Hair follicle dermal papilla cell (primary cell): ENCODE measurements around a stretch of chr6.

GRCh38 chr6:131894523-131895555 is 56.3 kb downstream of the CCN2 start:
- CAGE, long polyA plus RNA: no peak

DNA sequence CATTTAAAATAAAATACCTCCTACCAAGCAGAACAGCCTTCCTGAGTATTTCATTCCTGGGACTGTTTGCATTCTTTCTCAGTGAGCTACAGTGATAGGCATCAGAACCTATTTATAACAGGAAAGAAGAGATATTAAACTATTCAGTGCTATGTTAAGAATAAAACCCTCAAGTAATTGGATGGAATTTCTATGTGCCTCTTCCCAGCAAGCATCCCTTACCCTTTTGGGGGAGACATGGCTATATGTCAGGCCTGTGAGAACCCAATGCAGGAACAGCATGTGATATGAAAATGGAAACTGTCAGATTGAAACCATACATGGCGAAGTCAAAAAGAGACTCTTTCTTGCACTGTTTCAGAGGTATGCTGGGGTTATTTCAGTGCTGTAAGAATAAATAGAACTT is 133.8 kb upstream of the CCN2 start:
- CAGE, long polyA plus RNA: no peak

DNA sequence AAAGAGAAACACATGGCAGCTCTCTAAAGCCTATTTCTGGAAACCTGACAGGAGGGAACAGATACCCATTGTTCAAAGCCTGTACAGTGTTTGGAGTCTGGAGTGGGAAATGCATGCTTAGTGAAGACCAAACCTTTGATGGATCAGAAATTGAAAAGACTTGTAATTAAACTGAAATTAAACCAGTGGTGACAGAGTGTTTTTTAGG is 171.9 kb upstream of the CCN2 start:
- CAGE, long polyA plus RNA: no peak

DNA sequence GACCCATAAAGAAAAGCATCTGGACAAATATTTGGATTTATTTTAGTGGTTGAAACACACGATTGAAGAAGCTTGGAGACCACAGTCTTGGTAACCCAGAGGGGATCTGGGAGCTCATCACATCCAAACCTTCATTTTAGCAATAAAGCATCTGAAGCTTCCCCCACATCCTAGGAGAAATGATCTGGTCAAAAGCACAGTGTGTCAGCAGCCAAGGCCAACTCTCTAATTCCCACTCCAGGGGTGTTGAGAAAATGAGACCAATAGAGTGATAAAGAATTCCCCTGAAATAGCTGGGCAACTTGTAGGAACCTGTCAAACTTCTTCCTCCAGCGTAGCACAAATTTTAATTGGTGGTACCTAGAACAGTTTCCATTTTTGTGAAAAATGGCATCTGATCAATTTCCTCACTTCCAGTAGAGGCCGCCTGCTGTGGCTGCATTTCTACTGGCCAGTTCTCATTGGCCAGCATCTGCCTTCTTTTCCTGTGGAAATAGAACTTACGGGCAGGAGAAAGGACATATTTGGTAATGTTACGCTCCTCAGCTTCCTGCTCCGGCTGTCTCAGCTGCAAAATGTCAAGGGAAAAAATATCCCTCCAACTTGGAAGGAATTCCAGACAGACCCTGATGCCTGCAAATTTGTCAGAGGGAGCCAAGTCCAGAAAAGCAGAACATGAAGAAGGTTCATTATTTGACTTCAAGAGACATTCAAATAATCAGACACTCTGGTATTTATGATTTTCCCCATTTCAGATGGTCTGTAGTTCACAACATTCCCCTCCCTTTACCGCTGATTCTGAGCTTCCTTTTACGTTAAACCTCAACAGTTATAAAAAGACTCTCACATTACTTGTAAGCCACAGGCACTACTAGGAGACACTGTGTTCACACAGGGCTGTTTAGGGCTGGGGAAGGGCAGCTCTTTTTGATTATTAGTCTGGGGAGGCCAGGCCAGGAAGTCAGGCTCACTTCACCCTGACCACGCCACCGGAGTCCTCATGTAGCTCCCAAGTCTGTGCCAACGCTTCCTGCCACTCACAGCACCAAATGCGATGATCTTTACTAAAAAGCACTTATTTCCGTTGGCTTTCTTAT is 179.4 kb upstream of the CCN2 start:
- CAGE, long polyA plus RNA: no peak

DNA sequence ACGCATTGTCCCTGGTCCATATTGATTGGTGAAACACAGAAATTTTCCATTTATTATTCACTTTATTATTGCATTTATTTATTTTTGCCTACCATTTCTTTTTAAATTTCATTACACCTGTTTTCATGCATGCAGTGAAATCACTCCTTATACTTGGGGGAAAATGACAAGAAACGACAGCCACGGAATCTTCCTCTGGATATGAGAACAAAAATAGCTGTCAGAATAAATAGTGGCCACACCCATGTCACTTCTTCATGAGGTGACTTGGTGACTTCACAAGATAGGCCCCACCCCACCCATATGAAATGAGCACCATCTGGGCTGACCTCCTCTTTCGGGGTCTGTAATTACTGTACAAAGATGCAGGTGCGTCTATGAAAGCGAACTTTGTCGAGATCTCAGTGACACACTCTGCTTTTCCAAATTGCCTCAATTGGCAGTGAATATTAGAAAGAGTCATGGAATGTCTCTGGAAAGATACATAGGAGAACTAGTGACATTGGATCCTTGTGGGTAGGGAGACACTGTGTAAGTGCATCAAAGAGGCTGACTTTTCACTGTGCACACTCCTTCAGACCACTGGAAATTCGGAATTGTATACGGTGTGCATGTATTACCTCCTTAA is 184.2 kb upstream of the CCN2 start:
- CAGE, long polyA plus RNA: no peak

DNA sequence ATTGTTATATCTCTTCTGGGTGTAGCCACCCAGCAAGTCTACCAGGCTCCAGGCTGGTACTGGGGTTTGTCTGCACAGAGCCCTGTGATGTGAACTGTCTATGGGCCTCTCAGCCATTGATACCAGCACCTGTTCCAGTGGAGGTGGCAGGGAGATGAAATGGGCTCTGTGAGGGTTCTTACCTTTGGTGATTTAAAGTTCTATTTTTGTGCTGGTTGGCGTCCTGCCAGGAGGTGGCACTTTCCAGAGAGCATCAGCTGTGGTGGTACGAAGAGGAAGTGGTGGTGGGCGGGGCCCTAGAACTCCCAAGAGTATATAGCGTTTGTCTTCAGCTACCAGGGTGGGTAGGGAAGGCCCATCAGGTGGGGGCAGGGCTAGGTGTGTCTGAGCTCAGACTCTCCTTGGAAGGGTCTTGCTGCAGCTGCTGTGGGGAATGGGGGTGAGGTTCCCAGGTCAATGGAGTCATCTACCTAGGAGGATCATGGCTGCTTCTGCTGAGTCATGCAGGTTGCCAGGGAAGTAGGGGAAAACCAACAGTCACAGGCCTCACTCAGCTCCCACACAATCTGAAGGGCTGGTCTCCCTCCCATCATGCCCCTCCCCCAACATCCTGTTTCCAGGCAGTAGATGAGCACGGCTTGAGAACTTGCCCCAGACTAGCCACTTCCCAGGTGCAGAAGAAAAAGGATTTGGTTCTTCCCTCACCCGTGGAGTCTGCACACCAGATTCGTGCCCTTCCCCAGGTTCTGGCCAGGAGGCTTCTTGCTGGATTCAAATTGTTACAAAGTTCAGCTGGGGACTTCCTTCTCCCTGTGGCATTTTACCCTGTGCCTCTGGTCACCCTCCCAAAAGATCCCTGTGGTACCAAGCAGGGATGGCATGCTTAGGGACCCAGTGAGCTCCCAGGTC is 46.6 kb downstream of the MOXD1 start:
- CAGE, long polyA plus RNA: no peak

DNA sequence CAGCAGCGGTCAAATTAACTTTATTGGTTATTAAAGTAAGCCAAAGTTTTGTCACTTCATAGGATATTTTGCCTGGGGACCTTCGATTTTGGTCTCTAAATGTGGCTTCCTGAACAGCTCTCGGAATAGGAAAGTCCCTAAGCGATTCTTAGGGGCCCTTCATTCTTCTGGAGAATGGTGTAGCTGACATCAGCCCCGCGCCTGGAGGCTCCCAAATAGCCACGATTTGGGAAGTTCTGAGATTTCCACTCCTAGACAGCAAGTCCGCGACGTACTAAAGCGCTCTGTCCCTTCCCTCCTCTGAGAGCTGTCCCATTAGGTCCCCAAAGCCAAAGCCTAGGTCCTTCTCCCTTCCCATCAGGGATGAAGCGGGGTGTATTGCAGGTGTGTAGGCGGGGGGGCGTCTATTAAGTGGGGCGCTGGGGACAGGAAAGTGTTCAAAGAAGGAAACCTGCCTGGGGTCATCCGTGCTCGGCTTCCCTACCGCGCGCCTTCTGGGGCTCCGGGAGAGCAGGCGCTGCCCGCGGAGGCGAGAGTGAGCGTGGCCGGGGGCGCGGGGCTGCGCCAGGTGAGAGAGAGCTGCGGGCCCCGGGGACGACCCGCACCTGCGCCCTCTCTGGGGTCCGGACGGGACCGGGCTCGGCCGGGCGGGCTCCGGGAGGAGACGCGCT is 651 bp downstream of the MOXD1 start:
- CAGE, long polyA plus RNA: no peak

GRCh38 chr6:132491264-132491717 is 21.6 kb downstream of the STX7 start:
- CAGE, long polyA plus RNA: no peak

DNA sequence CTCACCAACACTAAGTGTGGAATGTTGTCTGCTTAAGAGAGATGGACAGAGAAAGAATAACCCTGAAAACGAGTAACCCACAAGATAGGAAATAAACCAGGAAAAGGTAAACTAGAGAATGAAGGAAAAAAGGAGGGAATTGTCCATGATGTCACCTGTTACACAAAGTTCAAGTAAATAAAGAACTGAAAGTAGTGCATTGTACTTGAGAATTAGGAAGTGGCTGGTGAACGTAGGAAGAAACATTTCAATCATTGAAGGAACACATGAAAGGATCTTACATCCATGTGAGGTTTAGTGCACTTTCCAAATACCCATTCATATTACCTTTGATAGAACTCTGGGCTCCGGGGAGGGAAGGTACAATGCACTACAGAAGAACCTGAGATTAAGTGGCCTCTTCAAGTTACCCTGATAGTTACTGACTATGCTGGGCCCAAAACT is 956 bp upstream of the STX7 start:
- CAGE, long polyA plus RNA: no peak

DNA sequence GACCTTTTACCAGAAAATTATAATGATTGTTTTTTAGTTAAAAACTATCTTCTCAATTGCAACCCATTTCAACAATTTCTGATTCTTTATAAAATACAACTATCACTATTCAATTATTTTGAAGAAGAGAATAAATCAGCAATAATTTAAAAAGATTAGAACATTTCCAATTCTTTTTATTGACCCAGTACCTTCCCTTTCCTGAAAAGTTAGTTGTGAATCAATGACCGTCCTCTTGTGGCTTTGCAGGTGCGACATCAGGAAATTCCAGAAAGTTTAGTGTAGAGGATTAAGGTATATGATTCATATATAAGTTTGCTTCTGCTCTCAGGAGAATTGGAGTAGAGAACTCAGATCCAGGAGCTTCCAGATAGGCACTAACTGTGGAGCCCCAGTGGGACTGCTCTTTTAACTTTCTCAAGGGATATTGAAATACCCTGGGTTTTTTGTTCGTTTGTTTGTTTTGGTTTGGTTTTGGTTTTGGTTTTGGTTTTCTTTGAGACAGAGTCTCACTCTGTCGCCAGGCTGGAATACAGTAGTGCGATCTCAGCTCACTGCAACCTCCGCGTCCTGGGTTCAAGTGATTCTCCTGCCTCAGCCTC is 9.6 kb downstream of the TAAR2 start:
- CAGE, long polyA plus RNA: no peak

- CAGE, long polyA plus RNA: no peak
These were observed 606 bp upstream of the TAAR2 start for GRCh38 chr6:132624715-132625047.

DNA sequence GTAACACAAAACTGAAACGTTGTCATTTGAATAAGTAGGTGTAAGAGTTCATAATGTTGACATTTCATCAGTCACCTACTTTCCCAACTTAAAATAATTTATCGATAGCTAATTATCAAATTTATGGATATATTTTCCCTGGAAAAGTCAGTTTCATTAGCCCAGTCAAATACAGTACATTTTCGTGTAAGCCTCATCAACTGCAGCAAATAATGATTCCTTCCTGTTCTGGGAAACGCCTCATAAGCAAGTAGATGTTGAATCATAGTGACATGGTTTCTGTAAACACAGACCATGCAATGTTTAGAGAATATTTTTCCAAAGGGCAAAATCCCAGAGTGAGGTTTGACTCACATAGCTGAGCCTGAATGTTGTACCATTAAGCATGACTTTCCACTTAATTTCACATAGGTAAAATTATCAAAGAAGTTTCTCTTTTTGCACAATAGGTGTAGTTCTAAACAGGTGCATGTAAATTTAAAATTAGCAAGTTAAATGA is 16.7 kb upstream of the VNN1 start:
- CAGE, long polyA plus RNA: no peak

DNA sequence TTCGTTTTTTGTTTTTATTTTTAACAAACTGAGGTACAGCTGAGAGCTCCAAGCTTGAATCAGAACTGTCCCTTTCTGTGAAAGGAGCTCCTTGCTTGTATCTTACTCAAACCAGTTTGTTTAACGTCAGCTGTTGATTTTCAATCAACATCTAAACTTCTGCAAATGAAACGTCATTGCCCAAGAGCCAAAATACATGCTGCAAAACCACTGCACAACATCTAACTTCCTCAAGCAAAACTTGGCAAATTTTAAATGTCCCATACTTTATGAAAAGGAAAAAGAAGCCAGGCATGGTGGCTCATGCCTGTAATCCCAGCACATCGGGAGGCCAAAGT is 15.2 kb downstream of the VNN2 start:
- CAGE, long polyA plus RNA: no peak

DNA sequence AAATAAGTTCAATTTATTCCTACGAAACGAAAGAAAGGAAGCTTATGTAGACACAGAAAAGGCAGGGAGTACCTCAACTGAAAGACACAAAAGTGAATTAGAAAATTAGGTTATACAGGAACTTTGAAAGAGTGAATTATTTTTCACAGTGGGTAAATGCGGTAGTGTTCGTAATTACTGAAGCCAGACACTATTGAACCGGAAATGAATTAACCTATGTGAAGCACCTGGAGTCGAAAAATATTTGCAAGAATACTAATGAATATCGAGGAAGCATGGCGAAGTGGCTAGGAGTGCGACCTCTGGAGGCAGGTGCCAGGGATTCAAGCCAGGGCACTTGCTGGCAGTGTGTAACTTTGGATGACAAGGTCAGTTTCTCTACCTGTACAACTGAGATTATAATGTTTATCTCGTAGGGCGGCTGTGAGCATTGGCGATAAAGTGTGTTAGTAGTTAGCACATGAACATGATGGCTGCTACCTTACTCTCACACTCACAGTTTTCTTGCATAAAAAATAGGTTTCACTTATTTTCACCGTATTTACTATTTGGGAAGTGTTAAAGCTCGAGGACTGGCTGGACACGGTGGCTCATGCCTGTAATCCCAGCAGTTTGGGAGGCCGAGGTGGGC is 512 bp upstream of the SLC18B1 start:
- CAGE, long polyA plus RNA: no peak

GRCh38 chr6:133243290-133243763 is 2.2 kb downstream of the EYA4 start:
- CAGE, long polyA plus RNA: no peak

DNA sequence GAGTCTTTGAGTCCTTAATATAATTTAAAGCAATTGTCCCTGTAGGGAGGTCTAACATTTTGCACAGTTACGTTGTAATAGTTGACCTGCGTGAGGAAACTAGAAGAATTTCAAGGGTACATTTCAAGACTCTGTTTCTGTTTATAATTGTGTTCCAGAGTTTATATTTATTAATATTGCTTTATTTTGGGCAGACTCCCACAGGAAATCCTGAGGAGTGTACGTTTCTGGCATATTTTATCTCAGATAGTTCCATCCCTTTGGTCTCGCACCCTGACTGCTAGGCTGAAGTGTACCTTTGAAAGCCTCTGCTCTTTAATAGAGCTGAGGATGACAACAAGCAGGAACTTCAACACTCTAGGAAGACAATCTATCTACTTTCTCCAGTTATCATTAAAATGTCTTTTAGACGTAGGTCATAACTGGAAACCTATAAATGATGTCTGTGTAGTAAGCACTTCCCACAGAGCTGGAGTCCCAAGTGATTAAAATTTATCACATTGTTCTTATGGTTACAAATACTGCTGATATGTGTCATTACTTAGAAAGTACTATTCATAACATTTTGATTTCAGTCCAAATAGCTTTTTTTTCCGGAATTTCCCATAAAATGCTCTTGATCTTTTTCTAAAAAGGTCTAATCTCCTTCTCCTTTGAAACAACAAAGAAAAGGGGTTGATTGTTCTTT is 133.0 kb upstream of the TCF21 start:
- CAGE, long polyA plus RNA: no peak

- CAGE, long polyA plus RNA: no peak
These were observed 51.1 kb upstream of the TCF21 start for GRCh38 chr6:133837550-133838393.

DNA sequence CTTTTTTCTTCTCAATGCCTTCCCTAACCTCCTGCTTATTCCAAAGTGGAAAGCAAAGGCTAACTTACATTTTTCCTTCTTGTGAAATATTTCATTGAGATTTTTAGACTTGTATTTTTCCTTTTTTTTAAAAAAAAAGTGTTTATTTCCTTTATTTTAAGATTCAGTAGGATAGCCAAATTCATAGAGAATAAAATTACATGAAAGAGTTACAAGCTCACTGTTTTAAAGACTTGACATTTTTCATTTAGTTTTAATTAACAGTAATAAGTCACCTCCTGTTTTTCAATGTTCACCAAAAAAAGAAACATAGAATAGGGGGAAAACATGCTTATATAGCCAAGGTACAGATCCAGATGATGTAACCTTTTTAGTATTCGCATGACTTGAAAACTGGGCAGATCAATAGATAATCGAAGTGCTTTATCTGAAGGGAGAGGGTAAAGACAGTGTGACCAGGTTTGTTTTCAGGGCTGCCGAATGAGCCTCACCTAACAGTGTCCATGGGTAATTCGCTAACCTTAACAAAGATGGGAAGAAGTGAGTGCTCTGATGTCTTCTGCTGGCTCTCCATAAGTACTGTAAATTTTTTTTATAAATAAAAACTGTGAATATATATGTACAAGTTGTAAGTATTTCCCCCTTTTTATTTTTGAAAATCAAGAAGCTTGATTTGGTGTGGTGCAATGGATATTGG is 35.7 kb downstream of the TBPL1 start:
- CAGE, long polyA plus RNA: no peak

DNA sequence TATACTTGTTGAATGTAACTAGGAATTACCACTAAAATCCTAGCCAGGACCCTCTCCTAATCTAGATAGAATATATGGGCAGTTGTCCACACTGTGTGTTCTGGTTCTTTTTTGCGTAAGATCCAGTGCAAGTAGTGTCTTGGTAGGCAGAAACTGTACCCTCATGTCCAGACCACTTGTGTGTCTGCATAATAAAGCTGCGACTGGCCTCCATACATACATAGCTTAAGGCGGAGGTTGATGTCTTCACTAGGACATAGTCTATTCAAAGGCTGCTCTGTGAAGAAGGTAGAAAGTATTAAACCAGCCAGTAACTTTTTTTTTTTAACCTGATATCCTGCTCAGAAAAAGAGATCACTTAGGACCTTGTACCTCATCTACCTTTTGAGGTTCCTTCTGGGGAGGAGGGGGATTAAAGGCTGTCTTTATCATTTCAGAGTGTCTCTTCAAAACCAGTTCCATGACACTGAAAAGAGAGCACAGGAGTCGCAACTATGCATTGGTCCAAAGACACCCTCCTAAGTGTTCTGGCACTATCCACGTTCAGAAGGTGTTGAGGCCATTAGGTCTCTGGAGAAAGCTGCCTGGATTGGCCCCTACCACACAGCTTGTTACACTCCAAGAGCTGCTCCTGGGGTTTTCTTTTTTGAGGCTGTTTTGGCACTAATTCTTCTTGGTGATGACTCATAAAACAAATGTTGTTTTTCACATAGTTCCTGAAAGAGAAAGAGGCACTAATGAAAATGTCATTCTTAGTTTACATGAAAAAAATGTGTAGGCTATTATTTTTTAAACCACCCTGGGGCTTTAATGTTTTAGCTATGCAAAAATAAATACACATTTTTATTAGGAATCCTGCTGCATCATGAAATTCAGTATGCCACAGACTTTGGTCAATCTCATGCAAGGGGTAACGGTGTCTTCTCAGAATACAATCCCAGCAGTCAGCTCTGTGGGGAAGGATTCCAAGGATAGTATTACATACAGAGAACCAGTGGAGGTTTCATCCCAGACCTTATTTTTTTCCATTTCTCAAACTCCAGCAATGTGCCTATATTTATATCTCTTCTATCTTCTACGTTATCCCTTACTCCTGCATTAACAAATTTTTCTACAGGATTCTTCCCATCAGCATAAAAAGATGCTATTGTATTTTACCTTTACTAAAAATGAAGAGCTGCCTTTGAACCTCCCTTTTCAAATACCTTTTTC is 38.0 kb downstream of the TBPL1 start:
- CAGE, long polyA plus RNA: no peak

DNA sequence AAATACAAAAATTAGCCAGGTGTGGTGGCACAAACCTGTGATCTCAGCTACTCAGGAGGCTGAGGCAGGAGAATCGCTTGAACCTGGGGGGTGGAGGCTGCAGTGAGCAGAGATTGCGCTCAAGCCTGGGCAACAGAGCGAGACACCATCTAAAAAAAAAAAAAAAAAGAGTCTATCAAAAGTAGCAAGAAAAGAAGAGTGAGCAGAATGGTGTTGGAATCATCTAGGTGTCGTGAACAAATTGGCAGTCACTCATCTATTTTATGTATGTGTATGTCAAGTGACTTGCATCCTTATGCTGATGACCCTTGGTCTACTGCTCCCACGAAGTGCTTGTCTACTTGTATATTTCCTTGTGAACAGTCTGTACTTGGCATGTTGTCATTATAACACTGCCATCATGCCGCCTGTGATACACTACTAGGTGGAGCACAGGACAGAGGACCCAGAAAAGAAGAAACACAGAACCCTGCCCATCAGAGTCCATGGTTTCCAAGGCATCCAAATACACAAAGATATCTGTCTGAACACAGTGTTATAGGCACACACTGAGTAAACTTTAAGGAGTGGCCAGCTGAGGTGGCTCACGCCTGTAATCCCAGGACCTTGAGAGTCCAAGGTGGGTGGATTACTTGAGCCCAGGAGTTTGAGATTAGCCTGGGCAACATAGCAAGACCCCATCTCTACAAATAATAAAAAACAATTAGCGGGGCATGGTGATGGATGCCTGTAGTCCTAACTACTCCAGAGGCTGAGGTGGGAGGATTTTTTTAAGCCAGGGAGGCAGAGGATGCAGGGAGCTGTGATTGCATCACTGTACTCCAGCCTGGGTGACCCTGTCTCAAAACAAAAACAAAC is 110.4 kb upstream of the SLC2A12 start:
- CAGE, long polyA plus RNA: no peak